ENCODE results near the gene KLF4.

DNA sequence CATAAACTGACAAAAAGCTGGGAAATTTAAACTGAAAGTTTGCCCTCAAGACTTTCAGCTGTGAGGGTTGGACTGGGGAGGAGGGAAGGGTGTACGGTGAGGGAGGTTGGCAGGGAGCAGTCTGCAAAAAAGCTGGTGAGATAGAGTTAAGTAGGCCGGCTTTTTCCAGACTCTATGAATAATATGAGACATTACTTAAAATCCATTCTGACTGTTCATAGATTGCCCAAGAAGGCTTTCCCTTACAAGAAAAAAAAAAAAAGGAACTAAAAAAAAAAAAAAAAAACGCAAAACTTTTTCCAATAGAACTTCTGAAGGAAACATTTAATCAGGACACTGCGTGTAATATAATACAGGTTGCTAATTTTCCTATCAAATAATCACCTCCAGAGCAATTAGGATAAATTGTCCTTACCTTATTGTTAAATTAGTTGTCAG is 164.7 kb upstream of the ZNF462 start:
- PRO-cap = no peak

- PRO-cap = no peak
Observed at GRCh38 chr9:106860613-106861675, 2.0 kb upstream of the ZNF462 start.

DNA sequence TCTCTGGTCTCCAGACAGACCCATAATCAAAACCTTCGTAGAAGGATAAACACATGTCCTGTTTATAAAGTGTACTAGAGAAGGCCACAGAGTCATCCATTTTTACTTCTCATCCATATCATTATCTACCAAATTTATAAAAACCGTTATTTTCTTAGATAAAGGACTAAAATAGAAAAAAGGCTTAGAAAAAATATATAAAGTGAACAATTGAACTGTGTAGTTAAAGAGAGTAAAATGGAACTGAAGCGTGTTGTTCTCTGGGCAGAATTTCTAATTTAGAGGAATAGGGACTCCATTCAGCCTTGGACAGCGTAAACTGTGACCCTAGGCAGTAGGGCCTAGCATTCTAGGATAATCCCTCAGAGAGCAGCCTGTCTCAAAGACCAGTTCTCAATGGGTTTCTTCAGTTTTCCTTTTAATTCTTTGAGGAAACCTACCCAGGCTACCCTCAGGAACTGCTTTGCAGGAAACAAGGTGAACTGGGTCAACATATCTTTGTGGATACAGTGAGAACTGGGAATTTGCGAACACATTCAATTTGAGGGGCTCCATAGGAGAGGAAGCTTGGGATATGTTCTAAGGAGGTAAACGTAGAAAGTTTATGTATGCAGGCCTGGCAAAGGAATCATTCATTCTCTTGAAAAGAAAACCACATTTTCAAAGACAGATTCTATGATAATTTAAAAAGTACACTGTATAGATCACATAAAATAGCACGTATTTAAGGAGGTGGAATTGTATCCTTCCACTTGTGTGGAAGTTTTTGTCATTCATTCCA is 11.2 kb downstream of the ZNF462 start:
- PRO-cap = no peak

- PRO-cap = no peak
Observed at GRCh38 chr9:106919969-106920724, 57.2 kb downstream of the ZNF462 start.

- PRO-cap = no peak
Observed at GRCh38 chr9:106921388-106922206, 58.6 kb downstream of the ZNF462 start.

DNA sequence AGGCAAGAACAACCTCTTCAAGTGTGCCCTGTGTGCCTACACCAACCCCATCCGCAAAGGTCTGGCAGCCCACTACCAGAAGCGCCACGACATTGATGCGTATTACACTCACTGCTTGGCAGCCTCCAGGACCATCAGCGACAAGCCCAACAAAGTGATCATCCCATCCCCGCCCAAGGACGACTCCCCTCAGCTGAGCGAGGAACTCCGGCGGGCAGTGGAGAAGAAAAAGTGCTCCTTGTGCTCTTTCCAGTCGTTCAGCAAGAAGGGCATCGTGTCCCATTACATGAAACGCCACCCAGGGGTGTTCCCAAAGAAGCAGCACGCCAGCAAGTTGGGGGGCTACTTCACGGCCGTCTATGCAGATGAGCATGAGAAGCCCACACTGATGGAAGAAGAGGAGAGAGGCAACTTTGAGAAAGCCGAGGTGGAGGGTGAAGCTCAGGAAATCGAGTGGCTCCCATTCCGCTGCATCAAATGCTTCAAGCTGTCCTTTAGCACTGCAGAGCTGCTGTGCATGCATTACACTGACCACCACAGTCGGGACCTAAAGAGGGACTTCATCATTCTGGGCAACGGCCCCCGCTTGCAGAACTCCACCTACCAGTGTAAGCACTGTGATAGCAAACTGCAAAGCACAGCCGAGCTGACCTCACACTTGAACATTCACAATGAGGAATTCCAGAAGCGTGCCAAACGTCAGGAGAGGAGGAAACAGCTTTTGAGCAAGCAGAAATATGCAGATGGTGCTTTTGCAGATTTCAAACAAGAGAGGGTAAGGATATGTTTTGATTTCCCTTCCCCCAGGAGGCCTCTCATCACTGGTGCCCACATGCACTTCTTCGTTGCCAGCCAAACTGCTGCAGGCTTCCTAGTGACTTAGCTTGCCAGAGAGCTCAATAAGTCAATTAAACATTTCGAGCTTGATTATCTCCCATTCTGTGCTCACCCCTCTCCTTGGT is 66.3 kb downstream of the ZNF462 start:
- PRO-cap = no peak

GRCh38 chr9:107011239-107012264 is 148.6 kb downstream of the ZNF462 start:
- PRO-cap = no peak

- PRO-cap = no peak
Observed at GRCh38 chr9:107029106-107029552, 166.2 kb downstream of the ZNF462 start.

DNA sequence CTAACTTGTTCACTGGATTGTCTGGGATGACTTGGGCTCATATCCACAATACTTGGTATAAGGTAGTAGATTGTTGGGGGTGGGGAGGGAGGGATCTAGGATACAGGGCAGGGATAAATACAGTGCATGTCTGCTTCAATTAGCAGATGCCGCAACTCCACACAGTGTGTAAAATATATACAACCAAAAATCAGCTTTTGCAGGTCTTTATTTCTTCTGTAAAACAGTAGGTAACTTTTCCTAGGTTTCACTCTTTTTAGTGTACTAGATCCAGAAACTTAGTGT is 46.6 kb downstream of the RAD23B start:
- PRO-cap = no peak

DNA sequence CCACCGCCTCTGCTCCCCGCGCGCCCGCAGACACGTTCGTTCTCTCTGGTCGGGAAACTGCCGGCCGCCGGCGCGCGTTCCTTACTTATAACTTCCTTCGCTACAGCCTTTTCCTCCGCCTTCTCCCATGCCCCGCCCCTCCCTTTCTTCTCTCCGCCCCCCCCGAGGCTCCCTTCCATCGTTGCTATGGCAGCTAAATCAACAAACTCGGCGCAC is at the start of gene KLF4:
Gene KLF4 (minus strand): TSS at position 62 of the 216 bp plus-strand sequence.
- PRO-cap = bidirectional peak, plus-strand start outside the sequence, minus-strand start at position 59 of the sequence

DNA sequence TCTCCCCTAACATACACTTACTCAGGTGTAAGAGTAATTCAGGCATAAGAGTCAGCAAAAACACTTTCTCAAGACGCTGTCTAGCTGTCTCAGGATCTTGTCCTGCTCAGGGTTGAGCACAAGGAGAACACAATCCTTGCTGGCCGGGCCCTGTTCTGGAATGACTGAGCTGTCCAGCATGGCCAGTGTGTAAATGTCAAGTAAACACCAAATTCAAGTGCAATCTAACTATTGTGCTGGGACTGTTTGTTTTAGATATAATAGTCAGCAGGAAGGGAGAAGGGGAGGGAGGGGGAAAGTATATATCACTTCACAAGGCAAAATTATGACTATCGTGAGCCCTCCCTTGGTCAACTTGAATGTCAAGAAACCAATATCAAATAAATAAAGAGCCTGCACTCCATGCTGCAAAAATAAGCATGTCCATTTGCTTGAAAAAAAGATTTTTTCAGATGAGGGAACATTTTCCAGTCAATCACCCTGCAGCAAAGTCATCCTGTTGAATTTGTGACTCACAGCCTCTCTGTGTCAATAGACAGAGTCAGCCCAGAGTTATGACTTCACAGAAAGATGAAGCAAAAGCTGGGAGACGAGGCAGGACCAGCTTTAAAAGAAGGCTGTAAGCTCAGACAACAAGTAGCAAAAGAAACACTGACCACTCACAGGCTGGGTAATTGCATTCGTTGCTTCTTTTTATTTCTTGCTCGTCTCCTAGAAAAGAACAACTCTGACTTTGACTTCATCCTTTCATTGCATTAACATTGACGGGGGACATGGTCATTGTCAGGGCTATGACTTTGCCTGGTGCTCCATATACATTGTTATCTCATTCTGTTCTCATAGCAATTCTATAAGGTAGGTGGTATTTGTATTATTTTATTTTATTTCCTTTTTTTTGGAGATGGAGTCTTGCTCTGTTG is 15.2 kb upstream of the KLF4 start:
- PRO-cap = no peak

- PRO-cap = no peak
Observed at GRCh38 chr9:107632025-107632355, 142.4 kb upstream of the KLF4 start.

GRCh38 chr9:107712444-107712878 is 222.9 kb upstream of the KLF4 start:
- PRO-cap = no peak

GRCh38 chr9:107749789-107750282 is 260.3 kb upstream of the KLF4 start:
- PRO-cap = no peak

DNA sequence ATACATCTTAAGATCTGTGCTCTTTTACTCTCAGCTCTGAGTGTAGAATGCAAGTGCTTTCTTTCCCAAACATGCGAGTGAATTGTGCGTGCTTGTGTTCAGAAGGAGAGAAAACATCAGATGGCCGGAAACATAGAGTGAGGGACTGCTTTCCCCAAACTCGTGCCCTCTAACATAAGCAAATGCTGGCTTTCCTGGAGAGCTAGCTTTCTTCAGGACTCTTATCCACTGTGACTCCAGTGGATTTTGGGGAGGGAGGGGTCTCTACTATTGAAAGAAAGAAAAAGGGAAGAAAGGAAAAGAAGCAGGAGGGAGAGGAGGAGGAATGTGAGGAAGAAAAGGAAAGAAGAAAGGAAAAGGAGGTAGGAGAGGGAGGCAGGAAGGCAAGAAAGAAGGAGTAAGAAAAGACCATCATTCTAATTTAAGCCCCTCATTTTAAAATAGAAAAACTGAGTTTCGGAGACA is 330.8 kb upstream of the KLF4 start:
- PRO-cap = no peak

- PRO-cap = no peak
Observed at GRCh38 chr9:108053350-108054316, 564.1 kb upstream of the KLF4 start.

- PRO-cap = no peak
Observed at GRCh38 chr9:108672464-108673021, 183.2 kb downstream of the ACTL7B start.

GRCh38 chr9:108696097-108696748 is 159.6 kb downstream of the ACTL7B start:
- PRO-cap = no peak

GRCh38 chr9:108755496-108755986 is 100.2 kb downstream of the ACTL7B start:
- PRO-cap = no peak

- PRO-cap = no peak
Observed at GRCh38 chr9:108780878-108781534, 74.8 kb downstream of the ACTL7B start.